GM12892 (cell line): ENCODE results near the gene BRMS1L.

- RRBS = no CpG with 5 or more reads among the region's 15 CpGs
Measured at GRCh38 chr14:35046828-35047288, 786 bp downstream of the FAM177A1 start.

DNA sequence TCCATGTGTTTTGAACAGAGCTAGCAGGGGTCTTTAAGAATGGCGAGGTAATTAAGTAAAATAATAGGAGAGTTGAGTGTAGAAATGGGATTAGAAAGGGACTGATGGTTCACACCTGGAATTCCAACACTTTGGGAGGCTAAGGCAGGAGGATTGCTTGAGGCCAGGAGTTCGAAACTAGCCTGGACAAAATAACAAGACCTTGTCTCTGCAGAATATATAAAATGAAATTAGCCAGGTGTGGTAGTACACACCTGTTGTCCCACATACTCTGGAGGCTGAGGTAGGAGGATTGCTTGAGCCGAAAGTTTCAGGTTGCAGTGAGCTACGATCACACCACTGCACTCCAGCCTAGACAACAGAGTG, 7.9 kb downstream of the PSMA6 start:
- RRBS = no CpG with 5 or more reads among the region's 4 CpGs

GRCh38 chr14:35578020-35578499, 44.1 kb downstream of the INSM2 start:
- RRBS = no CpG with 5 or more reads among the region's 2 CpGs

DNA sequence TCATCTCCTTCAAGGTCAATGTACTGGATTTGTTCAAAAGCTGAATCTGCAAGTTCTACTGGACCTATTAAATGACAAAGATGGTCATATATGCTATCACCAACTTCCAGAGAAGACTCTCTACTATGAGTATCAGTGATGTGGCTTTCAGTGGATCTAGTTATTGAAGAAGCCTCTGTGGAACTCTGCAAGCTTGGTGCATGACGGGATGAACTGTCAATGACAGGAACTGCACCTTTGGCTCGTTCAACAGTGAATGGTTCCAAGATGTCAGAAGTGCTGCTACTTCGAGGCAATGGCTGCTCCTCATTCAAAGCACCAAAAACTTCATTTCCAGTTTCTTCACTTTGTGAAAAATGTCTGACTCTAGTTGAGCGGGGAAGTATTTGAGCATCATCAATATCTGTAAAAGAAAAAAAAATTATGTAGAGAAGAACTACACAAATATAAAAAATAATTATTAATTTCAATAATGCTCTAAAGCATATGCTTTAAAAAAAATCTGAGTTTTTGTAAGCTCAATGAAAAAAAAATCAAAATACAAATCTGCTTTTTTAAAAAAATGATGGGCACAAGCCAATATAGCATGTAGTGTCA, 119.4 kb downstream of the RALGAPA1 start:
- RRBS = no CpG with 5 or more reads among the region's 4 CpGs

DNA sequence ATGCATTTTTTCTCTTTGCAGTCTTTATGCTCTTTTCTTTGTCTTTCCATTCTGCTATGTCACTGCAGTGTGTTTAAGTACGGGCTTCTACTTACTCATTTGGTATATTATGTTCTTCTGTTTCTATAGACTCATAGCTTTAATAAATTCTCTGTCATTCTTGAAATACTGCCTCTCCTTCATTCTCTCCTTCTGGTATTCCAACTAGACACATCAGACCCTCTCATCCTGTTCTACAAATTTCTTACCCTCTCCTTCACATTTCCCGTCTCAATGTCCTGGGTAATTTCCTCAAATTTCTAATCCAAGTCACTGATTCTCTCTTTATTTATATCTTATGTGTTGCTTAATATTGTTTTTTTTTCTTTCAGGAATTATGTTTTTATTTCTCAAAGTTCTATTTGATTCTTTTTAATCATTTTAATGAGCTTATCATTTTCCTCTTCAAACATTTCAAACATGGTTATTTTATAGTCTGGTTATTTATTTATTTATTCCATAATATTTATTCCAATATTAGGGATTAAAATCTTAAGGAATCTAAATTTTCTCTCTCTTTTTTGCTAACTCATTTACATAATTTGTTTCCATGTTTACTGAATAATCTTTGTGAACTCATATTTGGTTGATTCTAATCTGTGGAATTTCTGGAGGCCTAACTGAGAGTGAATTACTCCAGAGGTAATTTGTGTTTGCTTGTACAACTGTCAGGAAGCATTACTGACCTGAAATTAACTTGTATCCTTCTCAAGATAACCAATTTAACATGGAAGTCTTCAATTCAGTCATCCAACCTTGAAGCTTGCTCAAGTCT, 93.9 kb downstream of the RALGAPA1 start:
- RRBS = no CpG with 5 or more reads among the region's 2 CpGs

DNA sequence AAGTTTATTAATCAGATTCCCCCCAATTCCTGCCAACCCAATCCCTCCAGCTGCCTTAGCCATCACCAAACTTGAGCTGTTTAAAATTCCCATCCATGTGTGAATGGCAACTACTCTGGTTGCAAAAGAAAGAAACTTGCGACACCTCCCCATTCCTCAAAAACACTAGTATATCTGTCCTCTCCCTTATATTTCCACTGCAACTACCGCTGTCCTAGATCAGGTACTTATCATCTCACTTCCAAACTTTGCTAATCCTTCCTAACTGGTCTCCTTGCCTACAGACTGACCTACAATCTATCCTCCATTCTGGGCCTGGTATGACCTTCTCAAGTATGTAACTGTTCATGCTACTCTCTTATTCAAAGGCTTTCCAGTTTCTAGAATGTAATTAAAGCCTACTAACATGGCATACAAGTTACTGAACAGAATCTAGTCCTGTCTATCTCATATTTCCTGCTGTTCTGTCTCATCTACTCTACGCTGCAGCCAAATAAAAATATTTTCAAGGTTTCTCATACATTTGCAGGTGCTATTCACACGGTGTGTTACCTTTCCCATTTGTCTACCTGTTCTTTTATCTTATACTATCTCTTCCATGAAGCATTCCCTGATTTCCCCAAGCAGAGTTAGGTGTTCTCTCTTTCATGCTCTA, 69.4 kb downstream of the RALGAPA1 start:
- RRBS = no CpG with 5 or more reads among the region's 4 CpGs

- RRBS = no CpG with 5 or more reads among the region's 4 CpGs
Measured at GRCh38 chr14:35808120-35808503, 983 bp downstream of the RALGAPA1 start.

- RRBS = no CpG with 5 or more reads among the region's 47 CpGs
Measured at GRCh38 chr14:35825758-35826640, at the start of gene BRMS1L. Gene BRMS1L (plus strand): TSS chr14:35826338.

- RRBS = no CpG with 5 or more reads among the region's 6 CpGs
Measured at GRCh38 chr14:36255964-36256591, 64.4 kb downstream of the MBIP start.

DNA sequence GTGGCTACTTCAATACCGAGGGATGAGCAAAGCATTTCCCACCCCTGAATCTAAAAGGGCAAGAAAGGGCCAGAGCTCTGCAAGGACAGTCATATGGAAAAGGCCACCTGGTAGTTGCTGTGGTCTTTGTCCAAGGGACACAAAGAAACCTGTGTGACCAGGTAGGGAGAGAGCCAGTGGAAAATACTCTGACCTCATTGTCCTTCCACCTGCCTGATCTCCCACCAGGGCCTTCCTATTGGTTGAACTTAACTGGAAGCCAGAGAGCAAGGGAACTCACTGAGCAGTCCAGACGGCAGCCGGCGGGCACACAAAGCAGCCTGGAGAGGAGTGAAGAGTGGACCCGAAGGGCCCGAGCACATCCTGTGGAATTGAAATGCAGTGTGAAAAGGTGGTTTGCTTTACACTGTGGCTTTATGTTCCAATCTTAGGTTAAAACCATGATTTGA, 120.8 kb downstream of the SLC25A21 start:
- RRBS = no CpG with 5 or more reads among the region's 6 CpGs

DNA sequence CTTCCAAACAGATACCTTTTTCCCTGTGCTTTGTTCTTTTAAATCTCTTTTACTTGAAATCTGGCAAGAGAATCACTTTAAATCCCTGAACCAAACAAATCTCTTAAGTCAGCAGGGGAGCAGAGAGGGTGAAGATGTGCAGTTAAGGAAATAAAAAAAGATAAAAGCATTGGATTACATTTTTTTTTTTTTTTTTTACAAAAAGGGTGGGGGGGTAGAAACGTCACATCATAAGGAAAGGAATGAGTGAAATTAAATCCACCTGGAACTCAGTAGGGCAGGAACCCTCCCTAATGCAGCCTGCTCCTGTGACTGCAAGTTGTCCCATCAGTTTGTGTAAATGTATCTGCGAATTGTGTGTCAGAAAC, 1.4 kb downstream of the TTC6 start:
- RRBS = no CpG with 5 or more reads among the region's 2 CpGs

GRCh38 chr14:37611064-37611400, 15.6 kb downstream of the TTC6 start:
- RRBS = 63% methylated on average over 2 of the region's 36 CpGs

GRCh38 chr14:38880878-38881288, 222.2 kb downstream of the SEC23A start:
- RRBS = no CpG with 5 or more reads among the region's 1 CpG

DNA sequence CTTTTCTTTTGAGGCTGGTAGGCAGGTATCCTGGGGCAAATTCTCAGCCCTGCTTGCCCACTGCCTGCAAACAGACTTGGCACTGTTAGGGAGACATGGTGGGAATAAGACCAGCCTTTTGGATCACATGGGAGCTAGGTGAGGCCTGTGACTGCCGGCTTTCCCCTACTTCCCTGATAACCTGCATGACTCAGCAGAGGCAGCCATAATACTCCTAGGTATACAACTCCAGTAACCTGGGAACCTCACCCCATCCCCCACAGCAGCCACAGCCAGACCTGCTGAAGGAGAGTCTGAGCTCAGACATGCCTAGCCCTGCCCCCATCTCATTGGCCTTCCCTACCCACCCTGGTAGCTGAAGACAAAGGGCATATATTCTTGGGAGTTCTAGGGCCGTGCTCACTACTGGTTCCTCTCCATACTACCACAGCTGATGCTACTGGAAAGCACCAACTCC, 170.7 kb downstream of the SEC23A start:
- RRBS = no CpG with 5 or more reads among the region's 2 CpGs

- RRBS = no CpG with 5 or more reads among the region's 2 CpGs
Measured at GRCh38 chr14:39184831-39185681, 10.0 kb downstream of the PNN start.

DNA sequence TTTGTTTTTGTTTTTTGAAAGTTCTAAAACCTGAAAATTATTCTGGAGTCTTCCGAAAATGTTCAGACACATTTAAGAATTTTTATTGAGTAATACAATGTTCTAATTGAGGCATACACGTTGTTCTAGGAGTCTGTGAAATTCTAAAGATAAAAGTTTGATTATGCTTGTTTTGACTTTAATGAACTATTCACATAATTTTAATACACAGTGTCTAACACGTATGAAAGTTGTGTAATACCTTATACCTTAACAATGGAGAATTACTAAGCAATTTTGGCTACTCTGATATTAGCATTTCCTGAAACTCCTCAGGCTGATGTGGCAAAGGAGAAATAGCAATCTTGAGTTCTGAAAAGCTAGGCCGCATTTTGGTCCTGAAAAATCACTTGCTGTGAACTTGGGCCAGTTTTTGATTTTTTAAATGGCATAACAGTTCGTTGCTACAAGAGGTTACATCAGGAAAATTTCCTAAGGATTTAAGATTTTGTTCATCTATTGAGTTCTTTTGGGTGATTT, 32.0 kb downstream of the MIA2 start:
- RRBS = no CpG with 5 or more reads among the region's 5 CpGs

GRCh38 chr14:39276860-39277252, 43.1 kb downstream of the MIA2 start:
- RRBS = no CpG with 5 or more reads among the region's 1 CpG

DNA sequence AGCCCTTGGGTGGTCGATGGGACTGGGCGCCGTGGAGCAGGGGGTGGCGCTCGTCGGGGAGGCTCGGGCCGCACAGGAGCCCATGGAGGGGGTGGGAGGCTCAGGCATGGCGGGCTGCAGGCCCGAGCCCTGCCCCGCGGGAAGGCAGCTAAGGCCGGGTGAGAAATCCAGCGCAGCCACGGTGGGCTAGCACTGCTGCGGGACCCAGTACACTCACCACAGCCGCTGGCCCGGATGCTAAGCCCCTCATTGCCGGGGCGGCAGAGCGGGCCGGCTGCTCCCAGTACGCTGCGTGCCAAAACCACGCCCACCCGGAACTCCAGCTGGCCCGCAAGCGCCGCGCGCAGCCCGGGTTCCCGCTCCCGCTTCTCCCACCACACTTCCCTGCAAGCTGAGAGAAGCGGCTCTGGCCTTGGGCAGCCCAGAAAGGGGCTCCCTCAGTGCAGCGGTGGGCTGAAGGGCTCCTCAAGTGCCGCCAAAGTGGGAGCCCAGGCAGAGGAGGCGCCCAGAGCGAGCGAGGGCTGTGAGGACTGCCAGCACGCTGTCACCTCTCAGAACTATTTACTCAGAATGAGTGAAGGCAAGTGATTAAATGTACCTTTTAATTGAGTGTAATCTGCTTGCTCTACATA, 976.9 kb upstream of the LRFN5 start:
- RRBS = 64% methylated on average over 4 of the region's 41 CpGs

DNA sequence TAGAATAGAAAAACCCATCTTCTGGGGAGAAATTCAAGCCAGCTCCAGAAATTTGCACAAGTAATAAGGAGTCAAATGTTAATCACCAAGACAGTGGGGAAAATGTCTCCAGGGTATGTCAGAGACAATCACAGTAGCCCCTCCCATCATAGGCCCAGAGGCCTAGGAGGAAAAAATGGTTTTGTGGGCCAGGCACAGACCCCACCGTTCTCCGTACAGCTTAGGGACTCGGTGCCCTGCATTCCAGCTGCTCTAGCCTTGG, 869.7 kb upstream of the LRFN5 start:
- RRBS = no CpG with 5 or more reads among the region's 3 CpGs

- RRBS = no CpG with 5 or more reads among the region's 5 CpGs
Measured at GRCh38 chr14:45219742-45220416, 33.1 kb downstream of the MIS18BP1 start.